Metanephros (tissue), 2 donors: ENCODE data around the genes RBBP8, CABLES1 and LAMA3.

GRCh38 chr18:22348439-22349384, 69.0 kb downstream of the CTAGE1 start:
- RAMPAGE, long total RNA: no peak

DNA sequence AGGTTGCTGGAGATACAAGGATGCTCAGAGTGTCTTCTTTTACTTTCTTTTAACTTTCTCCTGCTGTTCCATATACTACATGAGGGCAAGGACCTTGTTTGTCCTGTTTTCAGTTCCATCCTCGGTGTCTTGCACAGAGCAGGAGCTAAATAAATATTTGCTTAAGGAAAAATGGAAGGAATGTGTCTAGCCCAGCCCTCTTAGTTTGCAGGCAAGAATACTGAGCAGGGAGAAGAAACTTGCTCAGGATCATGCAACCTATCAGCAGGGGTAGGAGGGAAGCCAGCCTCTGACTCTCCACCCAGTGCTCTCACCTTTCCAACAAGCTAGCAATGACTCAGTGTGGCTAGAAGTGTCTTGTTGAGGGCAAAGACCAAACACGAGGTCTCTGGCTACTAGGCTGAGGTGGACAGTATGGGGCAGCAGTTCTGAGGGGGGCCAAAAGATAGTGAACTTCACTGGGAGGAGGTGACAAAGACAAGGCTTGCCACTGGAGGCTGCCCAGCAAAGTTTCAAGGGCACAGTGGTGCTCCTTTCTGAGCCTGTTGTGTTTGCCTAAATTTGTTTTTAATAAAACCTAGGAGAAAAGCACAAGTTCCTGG, 48.9 kb upstream of the CTAGE1 start:
- RAMPAGE, long total RNA: no peak

DNA sequence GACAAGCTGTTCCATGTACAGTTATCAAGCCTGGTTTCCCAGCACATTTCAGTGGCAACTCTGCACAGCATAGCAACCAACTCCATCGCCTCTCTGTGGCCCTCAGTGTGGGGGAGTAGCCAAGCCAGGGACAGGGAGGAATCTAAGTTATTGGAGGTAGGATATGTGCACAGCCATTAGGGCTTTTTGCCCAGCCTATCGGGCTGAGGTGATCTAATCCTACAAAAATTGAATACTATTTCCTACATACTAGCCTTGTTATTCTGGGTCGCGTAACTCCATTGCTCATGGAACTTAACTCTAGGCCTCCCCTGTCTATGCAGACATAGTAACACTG, 189.3 kb upstream of the CTAGE1 start:
- RAMPAGE, long total RNA: no peak

GRCh38 chr18:22613292-22613904, 195.7 kb upstream of the CTAGE1 start:
- RAMPAGE, long total RNA: no peak

GRCh38 chr18:22694829-22695542, 238.1 kb upstream of the RBBP8 start:
- RAMPAGE, long total RNA: no peak

DNA sequence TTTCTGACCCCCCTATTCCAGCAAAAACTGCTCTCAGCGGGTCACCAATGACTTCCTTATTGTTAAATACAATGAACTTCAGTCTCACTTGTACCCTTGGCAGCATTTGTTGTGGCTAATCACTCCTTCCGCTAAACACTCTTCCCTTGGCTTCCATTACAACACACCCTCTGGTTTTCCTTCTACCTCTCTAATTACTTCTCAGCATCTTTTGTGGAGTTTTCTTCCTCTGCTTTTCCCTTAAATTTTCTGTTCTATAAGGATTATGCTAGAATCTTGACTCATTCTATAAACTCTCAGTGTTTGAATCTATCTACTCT, 111.0 kb upstream of the RBBP8 start:
- RAMPAGE, long total RNA: no peak

- RAMPAGE, long total RNA: no peak
Observed at GRCh38 chr18:22932845-22934180, at the start of gene RBBP8. Gene RBBP8 (plus strand): TSS chr18:22933328.

DNA sequence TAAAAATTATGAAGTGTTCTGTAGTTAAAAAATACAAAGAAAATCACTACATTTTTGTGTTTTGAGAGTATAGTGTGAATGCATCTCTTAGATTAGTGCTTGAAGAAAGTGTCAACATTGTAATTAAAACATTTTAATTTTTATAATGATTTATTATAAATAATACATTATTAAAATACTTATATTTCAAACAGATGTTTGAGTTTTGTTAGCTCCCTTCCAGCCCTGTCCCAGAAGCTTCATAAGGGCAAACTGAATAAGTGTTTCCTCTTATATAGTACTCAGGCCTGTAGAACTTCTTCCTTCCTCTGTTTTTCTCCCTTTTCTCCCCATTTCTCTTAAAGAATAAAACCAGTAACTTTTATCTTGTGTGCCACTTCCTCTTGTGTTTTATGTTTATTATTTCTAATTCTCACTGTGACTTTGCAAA, 42.2 kb downstream of the RBBP8 start:
- RAMPAGE, long total RNA: no peak

GRCh38 chr18:23135305-23135607, at the start of gene CABLES1:
Gene CABLES1 (plus strand): TSS chr18:23135485.
- RAMPAGE, long total RNA: no peak

- RAMPAGE, long total RNA: no peak
Observed at GRCh38 chr18:23154599-23155117, 19.4 kb downstream of the CABLES1 start.

GRCh38 chr18:23260195-23261043, 125.1 kb downstream of the CABLES1 start:
- RAMPAGE, long total RNA: no peak

- RAMPAGE, long total RNA: no peak
Observed at GRCh38 chr18:23358657-23359222, 79.0 kb downstream of the TMEM241 start.

DNA sequence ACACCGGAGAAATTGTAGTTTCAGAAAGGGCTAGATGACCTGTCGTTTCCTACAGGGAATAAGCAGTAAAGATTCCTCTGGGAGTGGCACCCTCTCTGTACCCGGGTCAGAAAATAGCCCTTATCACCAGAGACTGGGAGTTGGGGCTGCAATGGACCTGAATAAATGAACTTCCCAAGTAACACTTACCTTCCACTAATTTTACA, 820 bp upstream of the RMC1 start:
- RAMPAGE, long total RNA: no peak

DNA sequence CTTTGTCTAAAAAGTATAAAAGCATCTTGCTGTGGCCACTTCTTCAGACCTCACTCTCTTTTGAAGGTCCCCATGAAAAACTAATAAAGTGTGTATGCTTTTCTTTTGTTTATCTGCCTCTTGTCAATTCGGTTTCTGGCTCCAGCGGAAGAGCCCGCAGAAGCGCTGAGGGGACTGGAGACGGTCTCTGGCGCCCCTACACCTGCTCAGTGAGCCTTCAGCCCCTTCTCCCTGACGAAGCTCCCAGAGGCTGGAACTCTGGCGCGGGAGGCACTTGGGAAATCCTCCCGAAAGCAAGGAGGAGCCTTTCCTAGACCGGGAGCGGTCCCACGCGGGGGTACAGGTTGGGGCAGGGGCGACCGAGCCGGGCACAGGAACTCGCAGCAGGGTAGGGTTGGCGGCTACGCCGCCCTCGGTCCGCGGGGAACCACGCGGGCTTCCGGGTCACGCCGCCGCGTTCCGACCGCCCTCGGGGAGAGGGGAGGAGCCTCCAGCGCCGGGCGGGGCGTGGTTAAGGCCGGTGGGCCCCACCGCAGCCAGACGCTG, 356 bp upstream of the RMC1 start:
- RAMPAGE, long total RNA: no peak

GRCh38 chr18:23529870-23530389, 26.6 kb downstream of the RMC1 start:
- RAMPAGE, long total RNA: no peak

GRCh38 chr18:23573768-23574489, 12.4 kb downstream of the NPC1 start:
- RAMPAGE, long total RNA: no peak

DNA sequence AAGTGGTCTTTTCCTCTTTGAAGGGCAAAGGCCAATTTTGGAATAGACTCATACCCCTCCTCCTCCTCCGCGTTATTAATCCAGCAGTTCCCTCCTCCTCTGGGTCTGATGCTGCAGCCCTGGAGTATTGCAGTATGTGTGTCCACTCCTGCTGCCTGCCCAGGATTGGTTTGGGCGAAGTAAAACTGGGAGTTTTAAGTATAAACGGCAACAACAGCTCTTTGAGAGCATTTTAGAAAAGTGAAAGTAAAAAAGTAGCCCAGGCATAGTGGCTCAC, 617 bp upstream of the ANKRD29 start:
- RAMPAGE, long total RNA: no peak

- RAMPAGE, long total RNA: no peak
Observed at GRCh38 chr18:23688805-23690081, at the start of gene LAMA3. Gene LAMA3 (plus strand): TSS chr18:23689453.

GRCh38 chr18:23690082-23691158, 1.2 kb downstream of the LAMA3 start:
- RAMPAGE, long total RNA: no peak

DNA sequence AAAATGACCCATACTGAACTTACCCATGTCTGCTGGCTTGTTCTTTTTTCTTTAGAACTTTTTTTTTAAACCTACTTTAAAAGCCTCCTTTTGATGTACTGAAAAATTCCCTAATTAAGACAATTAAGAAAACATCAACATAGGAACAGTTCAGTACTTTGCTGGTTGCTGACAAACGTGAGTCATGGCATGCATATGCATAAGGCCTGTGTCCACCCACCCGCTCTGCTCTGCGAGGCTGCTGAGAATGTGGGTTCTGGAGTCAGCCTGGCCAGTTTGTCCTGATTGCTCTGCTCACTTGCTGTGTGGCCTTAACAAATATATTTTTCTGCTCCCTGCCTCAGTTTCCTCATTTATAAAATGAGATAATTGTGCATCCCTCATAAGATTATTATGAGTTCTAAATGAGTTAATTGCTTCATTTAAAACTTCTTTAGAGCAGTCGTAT, 27.3 kb downstream of the LAMA3 start:
- RAMPAGE, long total RNA: no peak